Measurements from ENCODE around the gene CDC20B.

- PRO-cap: no peak
- RAMPAGE, long total RNA: no peak
Observed at GRCh38 chr5:43432426-43433059, 20.4 kb upstream of the CCL28 start.

DNA sequence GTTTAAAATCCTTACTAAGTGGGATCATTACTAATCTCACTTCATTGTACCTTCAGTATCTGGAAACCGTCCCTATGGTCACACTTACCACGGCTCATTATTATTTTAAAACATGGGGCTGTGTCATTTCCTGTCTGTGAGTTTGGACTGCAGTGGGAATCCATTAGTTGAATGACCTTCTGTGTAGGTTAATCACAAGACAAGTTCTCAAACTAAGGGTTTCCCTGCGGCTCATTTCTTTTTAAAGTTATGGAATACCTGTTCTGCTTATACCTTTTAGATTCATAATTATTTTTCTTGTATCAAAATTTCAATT, 1.1 kb upstream of the NNT start:
- PRO-cap: bidirectional peak, plus-strand start at position 137 of the sequence, minus-strand start at position 98 of the sequence
- RAMPAGE, long total RNA: no peak

DNA sequence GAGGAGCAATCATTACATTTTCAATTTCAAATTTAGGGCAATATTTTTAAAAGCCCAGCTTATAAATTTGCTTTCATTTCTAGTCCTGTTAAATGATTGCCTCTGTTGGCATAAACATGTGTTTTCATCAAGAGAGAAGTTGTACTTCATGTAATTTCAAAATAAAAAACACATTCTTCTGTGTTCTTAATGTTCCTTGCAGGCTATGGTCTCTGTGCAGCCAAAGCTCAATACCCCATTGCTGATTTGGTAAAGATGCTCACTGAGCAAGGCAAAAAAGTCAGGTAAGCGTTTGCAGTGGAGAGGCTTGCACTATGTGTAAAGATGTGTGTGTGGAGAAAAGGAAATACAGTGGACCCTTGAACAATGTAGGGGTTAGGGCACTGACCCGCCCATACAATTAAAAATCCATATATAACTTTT, 74.6 kb downstream of the NNT start:
- PRO-cap: no peak
- RAMPAGE, long total RNA: no peak

GRCh38 chr5:43699816-43700401, 96.9 kb downstream of the NNT start:
- PRO-cap: no peak
- RAMPAGE, long total RNA: no peak

- PRO-cap: no peak
- RAMPAGE, long total RNA: no peak
Observed at GRCh38 chr5:44302098-44302750, 87.0 kb downstream of the FGF10 start.

DNA sequence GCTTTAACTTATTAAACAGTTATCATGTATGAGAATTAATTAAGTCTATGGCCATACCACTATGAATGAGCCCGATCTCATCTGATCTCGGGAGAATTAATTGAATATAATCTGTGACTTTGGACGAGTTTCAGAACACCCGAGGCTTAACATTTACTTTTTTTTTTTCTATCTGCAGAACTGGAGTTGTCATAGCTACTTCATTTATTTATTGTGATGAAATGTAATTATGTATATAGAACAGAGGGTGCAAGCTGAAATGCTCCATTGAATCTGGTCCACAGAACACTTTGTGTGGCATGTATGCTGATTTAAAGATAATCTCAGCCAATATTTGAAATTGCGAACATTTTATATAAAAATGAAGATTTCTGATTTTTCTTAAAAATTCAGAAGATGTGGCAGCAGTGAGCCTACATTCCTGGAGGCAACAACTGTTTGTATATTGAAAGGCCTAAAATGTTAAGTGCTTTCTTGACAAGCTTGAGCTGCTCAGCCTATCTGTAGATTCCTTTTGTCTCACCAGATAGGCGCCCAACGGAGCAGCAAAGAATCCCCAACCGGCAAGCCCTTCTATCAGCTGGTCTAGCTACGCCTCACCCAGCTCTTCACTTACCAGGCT, 170.8 kb upstream of the MRPS30 start:
- PRO-cap: no peak
- RAMPAGE, long total RNA: no peak

DNA sequence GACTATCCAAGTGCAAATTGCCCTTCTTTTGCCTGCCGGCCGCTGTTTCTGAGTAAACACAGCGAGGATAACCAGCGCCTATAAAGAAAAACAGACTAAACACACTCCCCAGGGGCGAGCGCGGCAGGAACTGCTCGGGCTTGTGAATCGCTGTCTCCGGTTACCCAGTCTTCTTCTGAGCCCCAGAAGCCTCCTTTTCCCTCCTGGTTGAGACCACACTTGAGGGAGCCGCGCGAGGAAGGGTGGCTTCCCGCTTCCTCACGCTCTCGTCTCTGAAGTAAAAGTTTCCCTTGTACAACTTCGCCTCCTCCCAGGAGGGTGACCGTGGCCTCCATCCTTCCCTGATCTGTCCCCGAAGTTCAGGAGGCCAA, 1.1 kb downstream of the HCN1 start:
- PRO-cap: no peak
- RAMPAGE, long total RNA: no peak

- PRO-cap: bidirectional peak, plus-strand start at chr5:50445492, minus-strand start at chr5:50445395
- RAMPAGE, long total RNA: no peak
Observed at GRCh38 chr5:50445132-50445757, 4.2 kb upstream of the EMB start.

- PRO-cap: no peak
- RAMPAGE, long total RNA: no peak
Observed at GRCh38 chr5:51159085-51159628, 224.1 kb upstream of the ISL1 start.

GRCh38 chr5:51389255-51390179, 6.3 kb downstream of the ISL1 start:
- PRO-cap: no peak
- RAMPAGE, long total RNA: no peak

DNA sequence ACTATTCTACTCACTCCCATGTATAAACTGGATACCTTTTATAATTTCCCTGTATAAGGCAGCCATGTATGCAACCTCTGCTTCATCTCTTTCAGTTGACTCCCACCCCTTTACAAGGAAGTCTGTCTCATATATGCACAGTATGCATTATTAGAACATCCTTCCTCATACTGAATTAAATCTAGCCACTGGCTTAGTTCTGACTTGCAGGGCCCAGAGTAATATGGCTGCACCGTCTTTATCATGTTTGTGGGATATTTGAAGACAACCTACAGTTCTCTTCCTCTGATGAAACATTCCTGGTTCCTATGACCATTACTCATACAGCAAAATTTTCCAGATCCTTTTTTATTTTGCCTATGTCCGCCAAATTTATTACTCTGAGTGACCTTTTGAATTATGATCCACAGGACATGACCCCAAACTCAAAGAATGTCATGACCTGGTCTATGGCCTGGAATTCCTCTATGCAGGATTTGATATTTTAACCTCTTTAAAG, 76.6 kb upstream of the ITGA1 start:
- PRO-cap: no peak
- RAMPAGE, long total RNA: no peak

DNA sequence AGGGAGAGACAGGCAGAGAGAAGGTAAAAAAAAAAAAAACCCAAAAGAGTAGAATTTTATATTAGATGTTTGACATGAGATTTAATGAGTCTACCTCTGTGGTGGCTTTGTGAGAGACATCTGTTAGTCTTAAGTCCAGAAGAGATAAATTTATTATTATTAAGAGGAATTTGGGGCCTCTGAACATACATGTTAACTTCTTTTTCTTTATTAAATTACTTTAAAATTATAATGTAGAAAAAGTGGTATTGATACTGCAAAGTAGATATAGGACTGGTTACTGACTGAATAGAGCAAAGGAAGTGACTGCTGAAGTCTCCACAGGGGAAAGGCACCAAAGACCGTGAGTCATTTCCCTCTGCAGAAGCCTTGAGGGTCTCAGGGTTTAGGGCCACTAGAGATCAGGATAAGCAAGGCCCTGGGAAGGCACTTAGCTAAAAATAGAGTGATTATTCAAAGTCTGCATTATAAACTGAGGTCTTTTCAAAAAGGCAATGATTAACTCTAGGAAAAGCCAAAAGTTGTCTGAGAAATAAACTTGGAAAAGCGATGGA, 44.8 kb upstream of the ITGA1 start:
- PRO-cap: no peak
- RAMPAGE, long total RNA: no peak

GRCh38 chr5:52787306-52787603, 461 bp upstream of the ITGA1 start:
- PRO-cap: no peak
- RAMPAGE, long total RNA: no peak

- PRO-cap: no peak
- RAMPAGE, long total RNA: no peak
Observed at GRCh38 chr5:52840080-52840673, 52.5 kb downstream of the ITGA1 start.

GRCh38 chr5:52895819-52896482, 93.2 kb upstream of the ITGA2 start:
- PRO-cap: no peak
- RAMPAGE, long total RNA: no peak

- PRO-cap: no peak
- RAMPAGE, long total RNA: no peak
Observed at GRCh38 chr5:54017447-54018030, 292.8 kb downstream of the ARL15 start.

DNA sequence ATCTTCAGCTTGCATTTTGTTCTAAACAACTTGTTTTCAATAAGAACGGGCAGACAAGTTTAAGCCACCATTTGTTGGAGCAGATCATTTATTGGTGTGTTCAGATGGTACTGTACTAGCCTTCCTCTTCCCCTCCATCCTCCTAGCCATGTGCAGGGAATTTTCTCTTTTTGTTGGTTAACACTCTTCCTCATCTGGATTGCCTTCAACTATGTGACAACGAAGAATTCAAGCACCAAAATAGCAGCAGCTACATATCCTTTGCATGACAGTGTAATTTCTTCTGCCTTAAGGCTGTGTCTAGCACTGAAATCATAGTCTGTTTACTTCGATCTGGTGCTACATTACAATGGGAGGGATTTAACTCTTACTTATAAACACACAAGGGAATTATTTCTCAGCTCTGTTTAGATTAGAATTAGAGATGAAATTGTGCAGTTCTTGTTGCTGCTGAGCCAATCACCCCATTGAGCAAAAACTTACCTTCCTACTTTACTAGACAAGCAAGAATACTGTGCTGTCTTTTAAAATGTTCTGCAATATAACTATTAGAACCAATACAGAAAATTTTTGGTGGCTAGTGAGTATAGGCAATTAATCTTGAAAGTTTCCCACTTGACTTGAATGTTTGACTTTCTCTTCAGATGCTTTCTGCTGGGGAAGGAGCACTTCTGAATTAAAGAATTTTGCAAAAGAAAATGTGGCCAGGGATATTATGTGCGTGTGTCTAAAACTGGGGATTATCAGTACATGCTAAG, 260.3 kb downstream of the ARL15 start:
- PRO-cap: no peak
- RAMPAGE, long total RNA: no peak

DNA sequence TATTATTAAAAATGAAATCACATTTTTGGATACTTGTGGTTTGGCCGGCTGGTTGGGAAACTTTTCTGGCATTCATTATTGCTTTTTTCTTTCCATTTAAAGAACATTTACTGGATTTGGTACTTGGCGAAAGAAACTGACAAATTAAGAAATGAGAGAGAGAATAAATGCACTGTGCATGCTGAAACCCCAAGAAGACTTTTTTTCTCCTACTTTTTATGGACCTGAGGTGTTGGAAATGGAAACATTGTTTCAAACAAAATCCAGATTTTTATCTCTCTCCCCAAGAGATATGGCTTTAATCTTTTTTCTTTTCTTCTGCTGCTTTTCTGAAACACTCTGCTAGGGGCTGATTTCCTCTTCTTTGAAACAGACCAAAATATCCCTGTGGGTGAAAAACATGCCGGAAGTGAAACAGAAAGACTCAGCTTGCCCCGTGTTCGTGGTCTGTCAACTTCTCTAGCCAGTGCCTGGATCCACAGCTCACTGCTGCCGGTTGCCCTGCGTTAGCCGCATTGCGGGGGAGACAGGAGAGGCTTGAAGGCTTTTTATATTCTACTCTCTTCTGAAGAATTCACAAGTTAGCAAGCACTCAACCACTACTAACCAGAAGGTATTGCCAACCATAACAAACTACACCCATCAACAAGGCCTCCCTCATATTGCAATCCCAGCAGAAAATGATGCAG, 128.6 kb downstream of the SNX18 start:
- PRO-cap: bidirectional peak, plus-strand start at position 486 of the sequence, minus-strand start at position 366 of the sequence
- RAMPAGE, long total RNA: no peak

GRCh38 chr5:54742207-54742953, 224.8 kb downstream of the SNX18 start:
- PRO-cap: no peak
- RAMPAGE, long total RNA: no peak

DNA sequence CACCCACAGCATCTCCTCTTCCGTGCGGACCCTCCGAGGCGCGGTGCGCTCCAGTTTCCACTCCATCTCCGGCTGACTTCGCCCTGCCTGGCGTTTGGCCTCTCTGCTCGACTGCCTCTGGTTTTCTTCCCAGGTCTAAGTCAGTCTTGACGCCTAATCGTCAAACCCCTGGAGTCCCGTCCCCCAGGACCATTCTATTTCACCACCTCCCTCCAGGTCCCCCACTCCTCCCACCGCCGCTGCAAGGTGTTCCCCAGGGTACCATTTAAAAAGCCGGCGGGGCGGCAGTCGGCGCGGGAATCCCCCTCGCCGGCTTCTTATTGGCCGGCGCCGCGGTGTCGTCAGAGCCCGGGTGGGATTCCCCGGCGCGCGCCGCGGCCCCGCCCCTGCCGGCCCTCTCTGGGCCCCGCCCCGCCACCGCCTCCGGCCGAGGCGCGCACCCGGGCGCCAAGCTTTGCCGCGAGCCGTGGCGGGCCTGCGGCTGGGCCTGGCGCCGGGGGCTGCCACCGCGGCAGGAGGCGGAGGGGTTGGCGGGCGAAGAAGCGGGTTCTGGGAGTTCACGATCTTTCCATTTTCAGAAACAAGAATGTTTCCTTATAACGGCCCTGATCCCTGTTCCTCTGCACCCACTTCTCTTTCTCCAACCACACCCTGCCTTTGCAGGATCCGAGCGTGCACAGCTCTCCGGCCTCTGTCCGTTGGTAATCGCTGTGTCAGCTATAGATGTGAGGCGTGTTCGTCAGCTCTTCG, at the start of gene CDC20B:
TSS of gene CDC20B (minus strand) at position 243 of the 750 bp plus-strand sequence.
- PRO-cap: no peak
- RAMPAGE, long total RNA: no peak

Data from OCI-LY7 (cell line).